NALM6 (cell line): ENCODE data around the genes HSBP1 and MBTPS1.

DNA sequence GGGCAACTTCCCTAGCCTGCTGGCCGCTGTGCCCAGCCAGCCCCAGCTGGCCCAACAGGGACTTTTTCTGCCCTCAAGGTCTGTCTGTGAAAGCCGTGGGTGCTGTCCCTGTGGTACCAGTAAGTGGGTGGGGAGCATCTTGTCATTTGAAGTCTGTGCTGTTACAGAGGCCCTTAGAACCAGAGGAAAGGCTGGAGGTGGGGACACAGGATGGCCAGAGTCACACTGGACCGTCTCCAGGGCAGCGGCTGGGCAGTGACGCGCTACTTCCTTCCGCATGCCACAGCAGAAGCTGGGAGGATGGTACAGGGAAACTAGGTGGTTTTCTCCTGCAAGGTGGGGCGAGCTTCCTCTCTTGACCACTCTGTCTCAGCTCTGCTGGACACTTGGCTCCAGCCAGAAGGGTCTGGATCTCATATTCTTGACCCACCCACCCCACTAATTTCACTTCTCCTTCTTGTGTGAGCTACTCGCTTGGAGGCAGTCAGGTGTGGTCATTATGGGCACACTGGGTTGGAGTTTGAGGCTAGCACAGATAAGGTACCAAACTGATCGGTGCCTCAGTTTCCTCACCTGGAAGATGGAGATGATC, 87.9 kb downstream of the PLCG2 start:
- PRO-cap, result no peak

DNA sequence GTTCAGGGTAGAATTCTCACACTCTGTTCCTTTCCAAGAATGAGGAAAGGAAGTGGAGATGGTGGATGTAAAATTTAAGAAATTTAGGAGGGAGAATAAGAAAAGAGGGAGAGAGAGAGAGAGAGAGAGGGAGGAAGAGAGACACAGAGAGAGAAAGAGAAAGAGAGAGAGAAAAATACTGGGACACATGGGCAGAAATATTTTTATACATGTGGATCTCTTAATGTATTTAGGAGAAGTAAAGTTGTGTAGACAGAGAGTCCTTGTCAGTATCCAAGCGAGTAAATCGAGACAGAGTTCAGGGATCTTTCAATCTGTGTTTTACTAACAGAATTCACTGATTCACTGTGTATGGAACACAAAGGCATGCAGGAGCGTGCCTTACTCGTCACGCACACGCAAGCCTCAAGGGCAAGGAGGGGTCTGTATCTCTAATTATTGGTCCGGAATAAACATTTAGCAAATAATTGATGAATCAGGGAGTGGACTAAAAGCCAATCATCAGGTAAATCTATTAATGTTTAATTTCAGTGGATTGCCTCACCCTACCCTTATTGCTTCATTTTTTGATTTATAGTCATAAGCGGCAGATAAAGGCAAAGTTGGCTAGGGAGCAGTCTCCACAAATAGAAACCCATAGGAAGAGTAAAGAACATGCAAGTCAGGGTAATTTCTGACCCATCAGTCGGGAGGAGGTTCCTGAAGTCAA, 7.6 kb upstream of the HSD17B2 start:
- PRO-cap, result no peak

- PRO-cap, result no peak
Measured at GRCh38 chr16:82070373-82071355, 35.6 kb downstream of the HSD17B2 start.

DNA sequence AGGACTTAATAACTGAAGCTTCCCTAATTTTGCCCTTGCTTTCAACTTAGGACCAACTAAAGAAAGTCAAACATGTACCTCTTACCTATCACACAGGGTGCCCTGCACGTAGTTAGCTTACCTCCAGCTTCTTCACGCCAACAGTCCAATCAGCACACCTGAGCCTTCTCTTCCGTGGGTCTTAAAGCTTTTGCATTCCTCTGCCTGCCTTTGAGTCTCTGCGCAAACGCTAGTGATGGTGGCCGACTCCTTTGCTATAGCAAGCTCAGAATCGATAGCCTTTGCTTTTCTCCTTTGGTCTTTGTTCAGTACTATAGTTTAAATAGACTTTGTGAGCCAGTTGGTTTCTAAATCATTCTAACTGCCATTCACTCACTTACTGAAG, 31.3 kb downstream of the MPHOSPH6 start:
- PRO-cap, result no peak

GRCh38 chr16:82139084-82139941, 30.7 kb downstream of the MPHOSPH6 start:
- PRO-cap, result no peak

DNA sequence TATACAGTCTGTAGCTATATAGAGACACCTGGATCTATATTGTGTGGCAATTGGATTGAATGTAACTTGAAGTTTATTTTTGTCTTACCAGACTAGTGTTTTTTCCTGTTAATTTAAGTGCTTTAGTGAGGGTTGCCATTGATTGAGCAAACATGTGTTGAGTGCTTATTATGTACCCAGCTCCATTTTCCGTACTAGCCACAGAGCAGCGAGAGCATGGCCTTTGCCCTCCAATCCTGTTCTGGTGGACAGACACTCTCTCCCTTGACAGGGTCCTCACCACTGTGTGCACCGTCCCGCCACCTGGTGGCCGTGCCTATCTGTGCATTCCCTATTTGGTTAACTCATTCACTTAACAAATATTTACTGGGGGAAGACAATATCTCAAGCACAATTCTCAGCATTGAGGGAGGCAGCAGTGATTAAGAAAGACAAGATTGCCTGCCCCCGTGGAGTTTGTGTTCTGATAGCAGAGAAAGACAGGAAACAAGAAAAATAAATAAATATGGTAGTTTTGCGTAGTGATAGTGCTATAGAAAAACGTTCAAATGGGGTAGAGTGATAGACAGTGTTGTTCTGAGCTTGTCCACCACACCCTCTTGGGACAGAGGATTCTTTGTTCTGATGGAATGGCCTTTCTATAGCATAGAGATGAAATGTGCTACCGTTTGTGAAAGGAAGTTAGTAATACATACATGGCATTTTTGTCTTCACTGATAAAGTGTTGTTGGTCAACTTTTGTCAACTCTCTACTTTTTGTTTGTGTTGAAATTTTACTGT, 13.0 kb downstream of the CDH13 start:
- PRO-cap, result no peak

DNA sequence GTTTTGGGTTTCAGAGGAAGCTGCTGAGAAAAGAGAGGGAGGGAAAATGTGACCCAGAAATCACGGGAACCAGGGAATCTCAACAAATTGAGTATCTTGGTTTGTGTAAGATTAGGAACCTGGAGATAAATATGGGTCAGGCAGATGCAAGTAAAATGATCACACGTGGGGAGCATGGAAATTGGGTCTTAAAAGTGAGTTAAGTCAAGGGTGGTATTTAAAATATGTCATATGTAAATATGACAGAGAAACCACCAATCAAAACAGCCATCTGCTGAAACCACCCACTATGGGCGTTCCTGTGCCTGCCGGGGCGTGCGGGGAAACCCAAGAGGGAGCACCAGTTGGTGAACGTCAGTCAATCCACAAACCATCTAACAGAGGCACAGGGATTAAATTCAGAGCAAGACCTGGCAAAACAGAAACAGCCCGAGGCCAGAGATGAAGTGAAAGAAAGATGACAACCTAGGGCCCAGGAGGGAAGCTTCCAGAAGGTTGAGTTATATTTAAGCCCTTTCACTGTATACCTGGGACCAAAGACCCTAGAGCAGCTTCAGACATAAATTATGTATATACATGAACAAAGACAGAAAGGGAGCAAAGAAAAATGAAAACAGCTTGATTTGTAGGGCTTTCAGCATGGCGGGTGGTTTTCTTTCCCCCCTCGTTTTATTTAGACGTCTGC, 33.5 kb downstream of the CDH13 start:
- PRO-cap, result no peak

DNA sequence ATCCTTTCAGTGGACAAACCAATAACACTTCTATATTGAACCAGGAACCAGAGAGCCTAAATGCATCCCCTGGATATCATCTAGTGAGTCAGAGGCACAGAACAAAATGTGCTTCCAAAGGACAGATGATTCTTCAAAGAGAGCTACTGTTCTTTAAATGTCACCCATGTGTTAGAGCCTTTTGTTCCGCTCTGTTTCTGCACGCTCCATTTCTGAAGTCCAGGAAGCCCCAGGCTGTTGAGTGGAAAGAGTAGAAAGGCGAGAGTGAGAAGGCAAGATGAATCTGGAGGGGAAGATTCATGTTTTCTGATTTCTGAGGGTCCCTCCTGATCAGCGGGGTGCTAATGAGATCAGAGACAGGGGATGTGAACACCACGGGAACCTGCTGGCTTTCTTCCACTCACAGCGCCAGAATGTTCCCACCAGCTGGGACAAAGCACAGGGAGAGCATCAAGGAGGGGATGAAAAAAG, 560.0 kb upstream of the HSBP1 start:
- PRO-cap, result no peak

- PRO-cap, result no peak
Measured at GRCh38 chr16:83802106-83802782, 5.5 kb upstream of the HSBP1 start.

GRCh38 chr16:83807597-83808825, at the start of gene HSBP1:
HSBP1 (plus strand) TSS chr16:83807978.
- PRO-cap, result bidirectional peak, plus-strand start at chr16:83807989, minus-strand start at chr16:83807805; unidirectional peak, minus-strand start at chr16:83808360

DNA sequence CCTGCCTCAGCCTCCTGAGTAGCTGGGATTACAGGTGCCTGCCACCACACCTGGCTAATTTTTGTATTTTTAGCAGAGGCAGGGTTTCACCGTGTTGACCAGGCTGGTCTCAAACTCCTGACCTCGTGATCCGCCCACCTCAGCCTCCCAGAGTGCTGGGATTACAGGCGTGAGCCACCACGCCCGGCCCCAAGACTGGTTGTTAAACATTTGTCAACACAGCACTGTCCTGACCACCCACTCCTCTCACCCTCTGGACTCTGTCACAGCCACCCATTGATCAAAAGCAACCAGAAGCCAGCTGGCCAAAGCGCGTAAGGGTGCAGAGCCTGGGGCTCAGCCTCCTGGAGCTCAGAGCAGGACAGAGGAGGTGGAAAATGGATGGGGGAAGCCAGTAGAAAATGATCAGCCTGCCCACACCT, 14.9 kb upstream of the OSGIN1 start:
- PRO-cap, result no peak

- PRO-cap, result no peak
Measured at GRCh38 chr16:83993968-83994398, 25.9 kb downstream of the NECAB2 start.

DNA sequence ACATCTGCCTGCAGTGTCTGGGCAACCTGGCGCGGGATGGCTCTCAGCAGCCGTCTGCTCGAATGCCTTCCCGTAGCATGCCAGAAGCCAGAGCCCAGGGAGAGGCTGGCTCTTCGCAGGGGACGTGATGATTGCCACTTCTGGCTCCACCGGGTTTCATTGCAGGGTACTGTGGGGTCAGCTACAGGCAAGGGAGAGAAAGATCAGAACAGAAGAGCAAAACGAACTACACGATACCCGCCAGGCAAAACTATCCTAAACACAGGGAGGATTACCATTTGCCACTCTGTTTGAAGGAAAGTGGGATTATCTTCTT, 21.2 kb downstream of the MBTPS1 start:
- PRO-cap, result no peak

DNA sequence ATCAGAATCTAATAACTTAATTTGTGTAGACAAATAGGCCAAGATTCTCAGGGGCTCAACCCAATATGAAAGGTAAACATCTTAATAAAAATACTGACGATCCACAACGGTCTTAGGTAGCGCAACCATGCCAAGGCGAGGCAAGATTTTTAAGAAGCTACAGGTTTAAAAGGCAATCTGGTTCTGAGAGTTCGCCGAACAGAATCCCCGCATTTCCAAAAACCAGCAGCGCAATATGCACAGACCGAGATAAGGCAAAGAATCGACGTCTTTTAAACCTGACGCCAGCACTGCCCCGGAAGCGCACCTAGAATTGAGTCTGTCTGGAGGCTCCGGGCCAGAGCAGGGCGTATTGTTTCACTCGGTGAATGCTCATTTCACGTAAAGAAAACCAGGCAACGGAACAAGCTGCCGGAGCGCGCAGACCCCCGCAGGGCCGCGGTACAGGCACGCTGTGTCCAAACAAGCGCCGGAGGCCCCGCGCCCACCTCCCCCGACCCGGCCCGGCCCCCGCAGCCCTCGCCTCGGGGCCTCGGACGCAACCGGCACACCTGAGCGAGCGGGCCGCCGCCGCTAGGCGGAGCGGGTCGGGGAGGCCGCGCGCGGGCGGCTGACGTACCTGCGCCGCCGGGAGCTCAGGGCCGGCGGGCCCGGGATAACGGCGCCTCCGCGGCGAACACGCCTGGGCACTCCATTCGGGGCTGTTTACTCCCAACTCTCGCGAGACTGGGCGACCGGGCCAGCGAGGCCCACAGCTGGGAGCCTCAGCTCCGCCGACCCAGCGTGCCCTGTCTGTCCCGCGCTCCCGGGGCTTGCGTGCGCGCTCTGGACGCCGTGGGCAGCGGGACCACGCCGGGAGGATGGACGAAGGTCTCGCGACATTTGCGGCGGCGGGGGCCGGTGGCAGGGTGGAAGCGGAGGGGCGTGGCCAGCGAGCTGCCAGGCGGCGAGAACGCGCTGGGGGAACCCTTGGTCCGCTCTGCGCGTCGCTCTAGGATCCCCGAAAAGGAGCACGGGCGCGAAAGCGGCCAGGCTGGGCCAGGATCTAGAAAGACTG, at the start of gene MBTPS1:
MBTPS1 (minus strand) TSS at position 827 of the 1,057 bp plus-strand sequence.
- PRO-cap, result bidirectional peak, plus-strand start at position 316 of the sequence, minus-strand start at position 325 of the sequence; bidirectional peak, plus-strand start at position 931 of the sequence, minus-strand start at position 707 of the sequence

DNA sequence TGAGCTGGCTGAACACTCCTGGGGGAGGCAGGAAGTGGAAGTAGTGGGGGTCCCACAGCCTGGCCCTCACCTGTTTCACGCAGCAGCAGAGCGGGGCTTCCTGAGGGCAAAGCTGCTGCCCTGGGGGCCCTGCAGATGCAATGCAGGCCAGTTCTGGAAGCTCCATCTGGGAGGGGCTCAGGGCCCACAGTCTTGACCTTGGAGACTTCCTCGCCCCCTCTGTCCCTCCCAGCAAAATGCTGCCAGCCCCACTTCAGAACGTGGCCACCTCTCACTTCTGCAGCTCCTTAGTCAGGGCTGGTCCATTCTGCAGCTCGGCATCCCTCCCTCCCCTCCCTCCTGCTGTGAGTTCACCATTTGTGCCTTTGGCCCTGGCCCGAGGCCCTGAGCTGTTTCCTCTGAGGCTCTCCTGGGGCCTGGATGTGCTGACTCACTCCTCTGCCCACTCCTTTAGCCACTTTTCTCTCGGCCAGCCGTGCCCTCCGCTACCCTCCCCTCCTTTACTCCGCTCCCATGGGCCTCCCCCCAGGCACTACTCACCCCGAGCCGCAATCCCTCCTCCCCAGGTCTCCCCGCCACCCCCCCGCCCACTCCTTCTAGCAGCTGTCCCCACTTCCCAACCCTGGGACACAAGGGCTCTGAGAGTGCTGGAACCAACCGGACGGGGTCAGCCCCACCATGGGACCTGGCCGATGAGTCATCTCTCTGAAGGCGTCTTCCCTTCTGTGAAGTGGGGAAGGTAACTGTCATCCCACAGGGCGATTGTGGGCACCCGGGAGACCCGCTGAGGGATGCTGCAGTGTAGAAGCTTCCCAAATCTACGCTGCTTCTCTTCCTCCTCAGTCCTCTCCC, 11.6 kb downstream of the KCNG4 start:
- PRO-cap, result no peak

DNA sequence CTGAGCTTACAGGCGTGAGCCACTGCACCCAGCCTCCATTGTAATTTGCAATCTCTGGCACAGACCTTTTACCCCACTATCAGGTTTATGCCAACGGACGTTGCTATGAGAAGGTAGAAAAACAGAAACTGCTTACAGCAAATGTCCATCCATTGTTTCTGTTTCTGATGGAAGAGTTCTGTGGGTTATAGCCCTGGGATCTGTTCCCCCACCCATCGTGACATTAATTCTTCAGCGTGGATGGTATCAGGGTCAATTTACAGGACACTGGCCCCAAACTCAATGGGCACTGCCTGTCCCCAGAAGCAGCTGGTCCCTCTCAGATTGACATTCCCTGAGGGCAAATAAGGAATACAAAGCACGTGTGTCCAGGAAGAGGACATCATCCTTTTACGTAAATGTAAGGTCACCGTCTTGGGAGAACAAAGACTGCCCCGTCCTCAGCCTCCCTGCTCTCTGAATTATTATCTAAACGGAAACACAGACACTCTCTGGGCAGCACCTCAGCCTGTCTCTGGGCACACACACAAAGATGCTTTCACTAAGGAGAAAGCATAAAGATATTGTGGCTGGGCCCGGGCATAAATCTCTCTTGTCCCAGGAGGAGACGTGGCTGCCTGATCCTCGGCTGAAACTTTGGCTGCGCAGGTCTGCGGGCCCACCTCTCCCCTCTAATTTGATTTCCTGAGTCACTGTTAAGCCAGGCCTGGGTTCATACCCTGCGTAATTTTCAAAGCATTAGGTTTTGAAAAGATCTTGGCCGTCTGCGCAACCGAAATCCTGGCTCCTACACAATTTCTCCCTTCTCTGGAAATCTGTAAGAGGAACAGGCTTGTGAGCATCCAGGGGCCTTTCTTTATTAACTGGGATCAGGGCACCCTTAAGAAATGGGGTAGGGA, 5.1 kb downstream of the KCNG4 start:
- PRO-cap, result no peak

GRCh38 chr16:84443450-84443873, 61.0 kb downstream of the MEAK7 start:
- PRO-cap, result no peak

DNA sequence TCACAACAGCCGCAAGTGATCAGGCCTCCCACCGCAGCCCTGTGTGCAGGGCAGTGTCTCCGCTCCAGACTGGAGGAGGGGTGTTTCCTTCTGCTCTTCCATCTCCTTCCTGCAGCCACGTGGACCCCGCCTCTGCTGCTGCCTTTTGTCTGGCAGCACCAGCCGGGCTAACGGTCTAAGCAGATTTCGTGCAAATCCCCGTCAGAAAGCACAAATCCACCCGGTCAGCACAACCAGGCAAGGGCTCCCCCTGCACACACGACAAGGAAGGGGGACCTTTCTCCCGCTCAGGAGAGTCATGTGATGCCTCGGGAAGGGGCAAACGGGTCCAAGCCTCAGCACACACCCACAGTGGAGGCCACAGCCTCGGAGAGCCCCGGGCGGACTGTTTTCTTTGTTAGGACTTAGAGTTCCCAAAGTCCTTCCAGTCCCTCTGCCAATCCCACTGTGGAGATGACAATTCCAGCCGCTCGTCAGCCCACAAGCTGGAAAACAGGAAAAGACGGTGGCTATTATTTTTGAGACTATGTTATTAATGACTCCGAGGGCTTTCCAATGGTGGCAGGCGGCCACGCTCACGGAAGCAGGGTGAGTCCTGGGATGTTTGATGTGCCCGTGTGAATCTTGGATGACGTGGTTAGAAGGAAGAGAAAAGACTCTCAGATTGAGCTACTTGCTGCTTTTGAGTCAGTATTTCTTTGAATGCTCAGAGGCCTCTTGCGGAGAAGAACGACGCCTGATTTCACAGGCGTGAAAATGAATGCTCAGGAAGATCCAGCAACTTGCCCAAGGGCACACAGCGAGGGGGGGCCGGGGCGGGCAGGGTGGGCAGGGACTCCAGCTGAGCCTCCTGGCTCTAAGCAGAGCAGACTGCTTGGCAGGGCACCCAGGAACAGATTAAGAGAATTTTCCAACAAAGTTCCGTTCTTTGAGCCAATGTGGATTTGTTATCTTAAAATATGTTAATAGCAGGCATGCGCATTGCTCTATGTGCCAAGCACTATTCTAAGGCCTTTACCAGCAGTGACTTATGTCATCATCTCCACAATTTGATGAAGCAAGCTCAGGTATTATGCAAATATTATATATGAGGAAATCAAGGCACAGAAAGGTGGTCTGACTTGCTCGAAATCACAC, 22.7 kb upstream of the MEAK7 start:
- PRO-cap, result no peak

GRCh38 chr16:84535196-84536235, 31.1 kb upstream of the MEAK7 start:
- PRO-cap, result no peak

GRCh38 chr16:84589642-84590475, 28.0 kb downstream of the COTL1 start:
- PRO-cap, result no peak